ENCODE measurements around a stretch of chr3.

- PRO-cap: no peak
- RAMPAGE, long total RNA, 2 experiments: no peak in any of the 2 experiments
Observed at GRCh38 chr3:172553007-172553502, 29.8 kb upstream of the TNFSF10 start.

- PRO-cap: no peak
- RAMPAGE, long total RNA, 2 experiments: no peak in any of the 2 experiments
Observed at GRCh38 chr3:172789294-172789713, 38.8 kb downstream of the ECT2 start.

DNA sequence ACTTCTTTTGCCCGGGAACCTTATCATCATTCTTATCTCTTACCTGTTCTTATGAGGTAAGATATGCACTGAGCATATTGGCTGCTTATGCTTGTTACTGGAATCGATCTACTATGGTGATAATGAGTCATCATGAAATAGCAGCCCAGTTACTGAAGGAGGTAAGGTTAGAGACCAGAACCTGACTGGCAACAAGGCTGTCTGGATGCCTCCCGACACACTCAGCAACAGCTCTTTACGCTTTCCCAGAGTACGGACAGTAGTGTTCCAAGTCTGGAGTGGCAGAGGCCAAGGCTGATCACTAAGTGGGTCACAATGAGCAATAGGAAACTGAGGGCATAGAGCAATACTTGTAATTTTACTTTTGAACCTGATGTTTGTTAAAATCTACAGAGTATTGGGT lies 314.1 kb downstream of the NLGN1 start:
- PRO-cap: no peak
- RAMPAGE, long total RNA, 2 experiments: no peak in any of the 2 experiments

- PRO-cap: no peak
- RAMPAGE, long total RNA, 2 experiments: no peak in any of the 2 experiments
Observed at GRCh38 chr3:173911428-173911790, 513.9 kb downstream of the NLGN1 start.

GRCh38 chr3:174868286-174869409 lies 9.5 kb downstream of the NAALADL2 start:
- PRO-cap: no peak
- RAMPAGE, long total RNA, 2 experiments: no peak in any of the 2 experiments

DNA sequence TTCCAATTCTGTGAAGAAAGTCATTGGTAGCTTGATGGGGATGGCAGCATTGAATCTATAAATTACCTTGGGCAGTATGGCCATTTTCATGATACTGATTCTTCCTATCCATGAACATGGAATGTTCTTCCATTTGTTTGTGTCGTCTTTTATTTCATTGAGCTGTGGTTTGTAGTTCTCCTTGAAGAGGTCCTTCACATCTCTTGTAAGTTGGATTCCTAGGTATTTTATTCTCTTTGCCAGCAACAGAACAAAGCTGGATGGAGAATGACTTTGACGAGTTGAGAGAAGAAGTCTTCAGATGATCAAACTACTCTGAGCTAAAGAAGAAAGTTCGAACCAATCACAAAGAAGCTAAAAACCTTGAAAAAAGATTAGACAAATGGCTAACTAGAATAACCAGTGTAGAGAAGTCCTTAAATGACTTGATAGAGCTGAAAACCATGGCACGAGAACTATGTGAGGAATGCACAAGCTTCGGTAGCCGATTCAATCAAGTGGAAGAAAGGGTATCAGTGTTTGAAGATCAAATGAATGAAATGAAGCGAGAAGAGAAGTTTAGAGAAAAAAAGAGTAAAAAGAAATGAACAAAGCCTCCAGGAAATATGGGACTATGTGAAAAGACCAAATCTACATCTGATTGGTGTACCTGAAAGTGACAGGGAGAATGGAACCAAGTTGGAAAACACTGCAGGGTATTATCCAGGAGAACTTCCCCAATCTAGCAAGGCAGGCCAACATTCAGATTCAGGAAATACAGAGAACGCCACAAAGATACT lies 66.6 kb downstream of the NAALADL2 start:
- PRO-cap: no peak
- RAMPAGE, long total RNA, 2 experiments: no peak in any of the 2 experiments

- PRO-cap: no peak
- RAMPAGE, long total RNA, 2 experiments: no peak in any of the 2 experiments
Observed at GRCh38 chr3:174965281-174965791, 106.2 kb downstream of the NAALADL2 start.

- PRO-cap: no peak
- RAMPAGE, long total RNA, 2 experiments: no peak in any of the 2 experiments
Observed at GRCh38 chr3:176326618-176327488, 870.4 kb downstream of the TBL1XR1 start.

GRCh38 chr3:176489160-176489359 lies 708.2 kb downstream of the TBL1XR1 start:
- PRO-cap: no peak
- RAMPAGE, long total RNA, 2 experiments: no peak in any of the 2 experiments

GRCh38 chr3:177019601-177020004 lies 177.7 kb downstream of the TBL1XR1 start:
- PRO-cap: no peak
- RAMPAGE, long total RNA, 2 experiments: no peak in any of the 2 experiments

GRCh38 chr3:177249238-177249569 lies 51.9 kb upstream of the TBL1XR1 start:
- PRO-cap: no peak
- RAMPAGE, long total RNA, 2 experiments: no peak in any of the 2 experiments

DNA sequence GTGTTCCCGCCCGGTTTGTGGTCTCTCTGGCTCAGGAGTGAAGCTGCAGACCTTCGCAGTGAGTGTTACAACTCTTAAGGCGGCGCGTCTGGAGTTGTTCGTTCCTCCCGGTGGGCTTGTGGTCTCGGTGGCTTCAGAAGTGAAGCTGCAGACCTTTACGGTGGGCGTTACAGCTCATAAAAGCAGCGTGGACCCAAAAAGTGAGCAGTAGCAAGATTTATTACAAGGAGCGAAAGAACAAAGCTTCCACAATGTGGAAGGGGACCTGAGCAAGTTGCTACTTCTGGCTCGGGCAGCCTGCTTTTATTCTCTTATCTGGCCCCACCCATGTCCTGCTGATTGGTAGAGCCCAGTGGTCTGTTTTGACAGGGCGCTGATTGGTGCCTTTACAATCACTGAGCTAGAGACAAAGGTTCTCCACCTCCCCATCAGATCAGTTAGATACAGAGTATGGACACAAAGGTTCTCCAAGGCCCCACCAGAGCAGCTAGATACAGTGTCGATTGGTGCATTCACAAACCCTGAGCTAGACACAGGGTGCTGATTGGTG lies 73.6 kb upstream of the TBL1XR1 start:
- PRO-cap: no peak
- RAMPAGE, long total RNA, 2 experiments: no peak in any of the 2 experiments

DNA sequence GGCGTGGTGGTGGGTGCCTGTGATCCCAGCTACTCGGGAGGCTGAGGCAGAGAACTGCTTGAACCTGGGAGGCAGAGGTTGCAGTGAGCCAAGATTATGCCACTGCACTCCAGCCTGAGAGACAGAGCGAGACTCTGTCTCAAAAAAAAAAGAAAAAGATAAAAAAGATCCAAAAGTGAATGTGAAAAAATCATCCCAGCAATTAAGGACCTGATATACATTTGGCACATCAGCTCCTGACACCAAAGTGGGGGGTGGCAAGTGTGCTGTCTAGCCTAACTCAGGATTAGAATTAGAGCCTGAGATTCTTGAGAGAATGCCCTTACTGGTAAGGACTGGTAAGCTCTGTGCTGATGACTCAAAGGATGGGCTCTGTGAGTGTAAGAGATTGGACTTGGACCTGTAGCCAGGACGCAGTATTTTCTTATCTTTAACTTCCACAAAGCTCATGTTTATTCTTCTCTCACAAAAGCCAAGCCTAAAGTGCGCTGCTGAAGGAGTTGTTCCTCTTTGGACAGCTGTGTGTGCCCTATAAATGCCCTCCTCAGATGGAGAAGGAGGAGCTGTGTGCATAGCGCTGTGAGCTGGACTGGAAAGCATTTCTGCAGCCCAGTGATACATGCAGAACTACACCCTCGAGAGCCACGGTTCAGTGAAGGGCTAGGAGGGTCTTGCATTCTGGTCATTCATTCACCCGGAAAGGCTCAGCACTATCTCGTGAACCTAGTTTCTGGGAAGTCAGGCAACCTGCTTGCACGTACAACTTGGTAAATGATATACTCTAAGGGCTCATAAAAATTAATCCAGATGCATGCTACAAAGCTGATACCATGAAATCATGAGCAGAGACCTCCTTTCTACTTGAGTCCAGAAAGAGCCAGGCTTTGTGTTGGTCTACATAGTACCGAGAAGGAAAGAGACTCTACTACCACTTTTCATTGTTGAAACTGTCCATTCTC lies 102.8 kb upstream of the TBL1XR1 start:
- PRO-cap: no peak
- RAMPAGE, long total RNA, 2 experiments: no peak in any of the 2 experiments

DNA sequence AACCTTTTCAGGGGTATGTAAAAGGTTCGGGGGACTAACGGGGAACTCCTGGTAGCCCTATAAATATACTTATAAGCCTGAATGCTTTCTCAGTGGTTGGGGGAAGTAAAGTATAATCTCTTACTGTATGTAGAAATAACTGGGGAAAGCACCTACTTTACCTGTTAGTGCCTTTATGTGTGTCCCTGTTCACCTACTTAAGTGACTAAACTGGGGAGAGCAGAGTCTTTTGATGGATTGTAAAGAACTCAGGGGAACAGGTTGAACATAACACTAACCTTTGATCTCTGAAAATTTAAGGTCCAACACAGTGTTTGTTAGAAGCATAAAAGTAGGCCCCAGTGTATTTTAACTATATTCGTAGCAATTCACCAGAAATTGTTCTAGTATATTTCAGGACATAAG lies 154.6 kb upstream of the TBL1XR1 start:
- PRO-cap: no peak
- RAMPAGE, long total RNA, 2 experiments: no peak in any of the 2 experiments

GRCh38 chr3:177358980-177359392 lies 161.7 kb upstream of the TBL1XR1 start:
- PRO-cap: no peak
- RAMPAGE, long total RNA, 2 experiments: no peak in any of the 2 experiments

DNA sequence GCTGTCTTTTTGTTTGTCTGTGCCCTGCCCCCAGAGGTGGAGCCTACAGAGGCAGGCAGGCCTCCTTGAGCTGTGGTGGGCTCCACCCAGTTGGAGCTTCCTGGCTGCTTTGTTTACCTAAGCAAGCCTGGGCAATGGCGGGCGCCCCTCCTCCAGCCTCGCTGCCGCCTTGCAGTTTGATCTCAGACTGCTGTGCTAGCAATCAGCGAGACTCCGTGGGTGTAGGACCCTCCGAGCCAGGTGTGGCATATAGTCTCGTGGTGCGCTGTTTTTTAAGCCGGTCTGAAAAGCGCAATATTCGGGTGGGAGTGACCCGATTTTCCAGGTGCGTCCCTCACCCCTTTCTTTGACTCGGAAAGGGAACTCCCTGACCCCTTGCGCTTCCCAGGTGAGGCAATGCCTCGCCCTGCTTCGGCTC lies 196.9 kb upstream of the TBL1XR1 start:
- PRO-cap: no peak
- RAMPAGE, long total RNA, 2 experiments: no peak in any of the 2 experiments

DNA sequence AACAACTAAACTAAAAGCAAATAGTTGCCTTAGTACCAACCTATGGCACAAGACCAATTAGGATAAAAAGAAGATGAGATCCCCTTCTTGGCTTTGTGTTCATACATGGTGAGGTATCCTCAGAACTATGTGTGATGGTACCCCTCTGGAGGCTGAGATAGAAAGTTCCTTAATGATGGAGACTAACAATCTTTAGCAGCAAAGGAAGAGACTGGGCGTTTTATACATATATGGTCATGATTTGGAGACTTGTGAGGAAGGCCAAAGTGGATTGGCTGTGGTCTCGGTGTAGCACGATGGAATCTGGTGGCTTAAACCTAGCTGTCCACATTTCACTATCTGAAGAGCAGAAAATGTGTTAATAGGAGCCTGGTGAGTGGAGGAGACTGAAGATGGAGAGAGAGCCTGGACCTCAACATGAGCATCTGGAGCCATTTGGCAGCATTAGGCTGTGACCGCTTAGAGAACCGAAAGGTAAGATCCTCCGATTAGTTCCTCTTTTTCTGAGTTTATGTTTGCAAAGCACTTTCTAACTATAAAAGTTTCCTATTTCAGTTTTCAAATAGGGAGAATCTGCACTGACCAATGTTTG lies 244.5 kb upstream of the TBL1XR1 start:
- PRO-cap: no peak
- RAMPAGE, long total RNA, 2 experiments: no peak in any of the 2 experiments

- PRO-cap: no peak
- RAMPAGE, long total RNA, 2 experiments: no peak in any of the 2 experiments
Observed at GRCh38 chr3:177589762-177590587, 392.7 kb upstream of the TBL1XR1 start.

DNA sequence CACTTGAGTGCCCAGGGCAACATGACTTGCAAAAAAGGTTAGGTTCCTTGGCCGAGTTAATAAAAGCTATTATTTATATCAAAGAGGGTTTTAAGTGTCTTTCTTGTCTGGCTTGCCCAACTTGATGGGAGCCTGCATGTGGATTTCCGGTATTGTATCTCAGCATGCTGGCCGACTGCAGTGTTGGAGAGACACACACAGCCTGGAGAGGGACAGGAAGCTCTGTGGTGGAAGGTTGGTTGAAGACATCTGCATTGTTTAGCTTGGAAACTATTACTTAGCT lies 449.5 kb upstream of the TBL1XR1 start:
- PRO-cap: no peak
- RAMPAGE, long total RNA, 2 experiments: no peak in any of the 2 experiments

DNA sequence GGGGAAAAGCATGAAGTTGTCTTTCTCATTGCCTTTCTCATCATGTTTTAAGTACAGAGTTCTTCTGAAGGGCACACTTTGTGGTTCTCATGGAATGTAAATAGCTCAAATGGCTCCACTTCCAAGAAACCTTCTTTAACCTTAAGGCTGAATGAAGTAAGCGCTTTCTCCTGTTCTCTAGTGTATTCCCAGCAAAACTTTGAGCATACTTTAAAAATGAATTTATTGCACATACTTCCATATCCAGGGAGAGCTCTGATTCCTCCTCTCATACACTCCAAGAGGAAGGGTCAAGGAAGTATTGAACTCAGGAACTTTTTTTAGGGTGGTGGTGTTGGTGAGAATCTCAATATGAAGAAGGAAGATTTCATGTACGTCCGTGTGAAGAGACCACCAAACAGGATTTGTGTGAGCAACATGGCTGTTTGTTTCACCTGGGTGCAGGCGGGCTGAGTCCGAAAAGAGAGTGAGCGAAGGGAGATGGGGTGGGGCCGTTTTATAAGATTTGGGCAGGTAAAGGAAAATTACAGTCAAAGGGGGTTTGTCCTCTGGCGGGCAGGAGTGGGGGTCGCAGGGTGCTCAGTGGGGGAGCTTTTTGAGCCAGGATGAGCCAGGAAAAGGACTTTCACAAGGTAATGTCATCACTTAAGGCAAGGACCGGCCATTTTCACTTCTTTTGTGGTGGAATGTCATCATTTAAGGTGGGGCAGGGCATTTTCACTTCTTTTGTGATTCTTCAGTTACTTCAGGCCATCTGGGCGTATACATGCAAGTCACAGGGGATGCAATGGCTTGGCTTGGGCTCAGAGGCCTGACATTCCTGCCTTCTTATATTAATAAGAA lies 468.4 kb upstream of the TBL1XR1 start:
- PRO-cap: no peak
- RAMPAGE, long total RNA, 2 experiments: no peak in any of the 2 experiments